Mammary microvascular endothelial cell (primary cell): ENCODE data around the genes DUOXA1 and C15orf48.

DNA sequence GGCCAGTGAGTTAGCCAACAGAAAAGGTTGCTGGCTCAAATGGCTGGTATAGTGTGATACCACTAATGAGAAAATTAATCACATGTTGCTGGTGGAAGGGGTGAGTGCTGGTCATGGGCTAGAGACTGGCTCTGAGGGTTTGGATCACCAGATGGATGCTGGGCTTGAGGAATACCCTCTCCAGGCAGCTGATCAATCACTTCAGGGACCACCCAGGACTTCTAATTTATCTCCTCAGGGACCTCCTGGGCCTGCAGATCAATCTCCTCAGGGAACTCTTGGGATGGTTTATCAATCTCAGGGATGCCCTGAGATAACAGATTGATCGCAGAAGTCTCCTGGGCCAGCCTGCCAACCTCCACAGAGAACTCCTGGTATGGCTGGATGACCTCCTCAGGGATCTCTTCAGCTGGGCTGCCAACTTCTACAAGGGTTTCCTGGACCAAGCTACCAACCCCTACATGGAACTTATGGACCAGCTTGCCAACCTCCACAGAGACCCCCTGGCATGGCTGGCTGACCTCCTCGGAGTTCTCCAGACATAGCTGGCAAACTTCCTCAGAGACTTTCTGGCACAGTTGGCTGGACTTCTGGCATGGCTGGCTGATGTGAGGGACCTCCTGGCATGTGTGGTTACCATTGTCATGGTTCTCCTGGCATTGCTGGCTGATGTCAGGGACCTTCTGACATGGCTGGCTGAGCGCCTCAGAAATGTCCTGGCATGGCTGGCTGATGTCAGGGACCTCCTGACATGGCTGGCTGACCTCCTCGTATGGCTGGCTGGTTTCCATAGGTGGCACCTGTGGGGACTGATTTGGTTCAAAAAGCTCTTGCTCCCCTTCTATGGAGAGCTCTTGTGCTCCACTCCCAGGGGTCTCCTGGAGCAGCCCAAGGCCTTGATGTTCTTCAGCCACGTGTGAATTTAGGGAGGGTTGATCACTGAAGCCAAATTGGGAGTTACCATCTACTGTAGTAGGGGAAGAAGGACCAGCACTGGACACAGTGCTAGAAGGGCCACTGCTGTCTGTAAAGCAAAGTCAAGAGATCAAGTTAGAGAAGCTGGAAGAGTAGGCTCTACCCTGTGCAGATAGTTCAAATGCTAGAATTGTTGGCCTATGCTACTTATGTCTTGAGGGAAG is 17.4 kb downstream of the MAP1A start:
- RAMPAGE, long total RNA, result no peak

DNA sequence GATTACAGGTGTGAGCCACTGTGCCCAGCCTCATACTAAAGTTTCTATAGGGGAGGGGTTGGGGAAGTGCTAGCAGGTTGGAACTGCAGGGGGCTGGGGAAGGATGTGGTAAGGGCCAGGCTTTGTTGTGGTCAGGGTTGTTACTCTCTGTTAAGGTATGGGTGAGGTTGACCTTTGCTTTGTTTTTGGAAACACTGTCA is 150.2 kb downstream of the WDR76 start:
- RAMPAGE, long total RNA, result no peak

- RAMPAGE, long total RNA, result no peak
Observed at GRCh38 chr15:44426678-44426953, 813 bp upstream of the CTDSPL2 start.

GRCh38 chr15:44536282-44536959 is 526 bp upstream of the EIF3J start:
- RAMPAGE, long total RNA, result no peak

GRCh38 chr15:44683175-44683769 is 19.8 kb upstream of the SPG11 start:
- RAMPAGE, long total RNA, result no peak

- RAMPAGE, long total RNA, result no peak
Observed at GRCh38 chr15:44715034-44715343, 3.7 kb downstream of the B2M start.

- RAMPAGE, long total RNA, result no peak
Observed at GRCh38 chr15:44726016-44726987, 10.0 kb upstream of the TRIM69 start.

GRCh38 chr15:44728565-44728960 is 7.8 kb upstream of the TRIM69 start:
- RAMPAGE, long total RNA, result no peak

- RAMPAGE, long total RNA, result no peak
Observed at GRCh38 chr15:44735371-44736151, 767 bp upstream of the TRIM69 start.

- RAMPAGE, long total RNA, result no peak
Observed at GRCh38 chr15:45125329-45126206, 4.1 kb downstream of the DUOXA1 start.

DNA sequence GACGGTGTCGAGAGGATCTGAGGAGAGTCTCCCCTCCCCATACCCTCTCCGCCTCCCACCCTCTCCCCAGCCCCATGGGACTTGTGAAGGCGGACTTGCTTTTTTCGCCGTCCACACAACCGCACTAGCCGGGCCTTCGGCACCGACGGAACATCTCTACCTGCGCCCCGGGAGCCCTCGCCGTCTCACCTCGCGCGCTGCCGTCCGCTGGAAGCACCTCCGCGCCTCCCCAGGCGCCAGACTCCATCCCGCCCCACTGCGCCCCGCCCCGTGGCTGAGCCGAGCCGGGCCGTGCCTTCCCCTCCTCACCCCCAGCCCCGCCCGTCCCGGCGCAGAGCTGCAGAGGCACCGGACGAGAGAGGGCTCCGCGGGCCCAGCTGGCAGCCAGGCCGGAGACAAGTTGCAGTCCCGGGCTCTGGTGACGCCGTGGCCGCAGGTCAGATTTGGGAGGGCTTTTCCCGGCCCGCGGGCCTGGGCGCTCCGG is at the start of gene DUOXA1:
DUOXA1 (minus strand) TSS at position 217 of the 484 bp plus-strand sequence.
- RAMPAGE, long total RNA, result no peak

- RAMPAGE, long total RNA, result no peak
Observed at GRCh38 chr15:45131741-45132160, 2.0 kb downstream of the DUOX1 start.

DNA sequence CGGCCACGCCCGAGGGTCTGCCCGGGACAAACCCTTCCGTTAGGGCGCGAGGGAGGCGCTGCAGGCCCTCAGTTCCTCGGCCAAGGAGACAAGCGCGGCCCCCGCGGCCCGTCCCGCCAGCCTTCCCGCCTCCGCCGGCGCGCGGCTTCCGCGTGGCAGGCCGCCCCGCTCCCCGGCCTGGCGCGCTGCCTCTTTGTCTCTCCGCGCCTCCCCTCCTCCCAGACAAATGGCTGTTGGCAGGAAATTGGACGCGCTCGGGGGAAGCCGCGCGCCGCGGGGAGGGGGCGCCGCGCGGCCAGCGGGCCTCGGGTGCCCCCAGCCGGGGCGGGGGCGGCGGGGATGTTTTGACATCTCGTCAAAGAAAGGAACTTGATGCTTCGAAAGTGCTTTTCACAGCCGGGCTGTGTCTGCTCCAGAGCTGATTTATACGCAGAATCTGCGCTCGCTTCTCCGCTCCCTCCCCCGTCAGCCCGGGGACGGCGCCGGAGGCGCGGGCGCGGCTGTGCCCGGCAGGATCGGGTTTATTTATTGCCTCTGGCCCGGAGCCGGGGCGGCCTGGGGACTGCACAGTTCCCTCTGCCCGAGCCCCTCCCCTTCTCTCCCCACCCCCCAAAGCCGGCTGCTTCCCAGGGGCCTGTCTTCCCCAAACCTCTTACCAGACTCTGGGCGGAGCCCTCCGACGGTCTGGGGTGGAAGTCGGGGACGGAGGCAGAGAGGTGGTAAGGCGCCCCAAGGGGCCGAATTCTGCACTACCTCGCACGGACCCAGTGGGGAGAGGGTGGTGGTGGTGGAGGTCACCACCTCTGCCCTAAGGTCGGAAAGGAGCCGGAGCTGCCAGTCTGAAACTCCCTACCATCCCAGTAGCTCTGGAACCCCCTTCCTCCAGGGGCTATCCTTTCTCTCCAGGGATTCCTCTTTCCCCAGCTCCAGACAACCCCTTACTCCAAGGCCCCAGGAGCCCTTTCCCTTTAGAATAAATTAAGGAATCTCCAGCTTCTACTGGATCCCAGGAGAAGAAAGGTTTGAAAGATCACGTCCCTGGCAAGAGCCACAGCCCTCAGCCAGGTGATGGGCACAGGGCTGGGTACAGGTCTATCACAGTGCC is 20.6 kb downstream of the SHF start:
- RAMPAGE, long total RNA, result start-site peak on the minus strand centred at position 700 of the sequence, 38 bp wide, 21 and 9 reads in 2 replicates

DNA sequence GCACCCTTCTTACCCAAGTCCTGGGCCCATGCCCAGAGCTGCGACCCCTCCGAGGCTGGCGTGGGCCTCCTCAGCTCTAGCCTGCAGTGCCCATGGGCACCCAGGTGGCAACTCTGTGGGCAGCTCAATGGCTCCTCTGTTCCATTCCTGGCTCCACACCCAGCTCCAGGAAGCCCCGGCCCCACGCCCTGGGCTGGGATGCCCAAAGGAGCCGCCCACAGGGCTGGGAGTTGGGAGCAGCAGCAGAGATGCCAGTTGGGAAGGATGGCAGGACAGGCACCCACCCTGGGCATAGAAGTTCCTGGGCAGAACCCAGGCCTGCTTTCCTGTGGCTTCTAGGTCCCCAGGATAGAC is 6.7 kb downstream of the SHF start:
- RAMPAGE, long total RNA, result no peak

GRCh38 chr15:45314435-45314943 is 62.5 kb downstream of the SLC28A2 start:
- RAMPAGE, long total RNA, result no peak

GRCh38 chr15:45403124-45404069 is 1.3 kb downstream of the SPATA5L1 start:
- RAMPAGE, long total RNA, result no peak

DNA sequence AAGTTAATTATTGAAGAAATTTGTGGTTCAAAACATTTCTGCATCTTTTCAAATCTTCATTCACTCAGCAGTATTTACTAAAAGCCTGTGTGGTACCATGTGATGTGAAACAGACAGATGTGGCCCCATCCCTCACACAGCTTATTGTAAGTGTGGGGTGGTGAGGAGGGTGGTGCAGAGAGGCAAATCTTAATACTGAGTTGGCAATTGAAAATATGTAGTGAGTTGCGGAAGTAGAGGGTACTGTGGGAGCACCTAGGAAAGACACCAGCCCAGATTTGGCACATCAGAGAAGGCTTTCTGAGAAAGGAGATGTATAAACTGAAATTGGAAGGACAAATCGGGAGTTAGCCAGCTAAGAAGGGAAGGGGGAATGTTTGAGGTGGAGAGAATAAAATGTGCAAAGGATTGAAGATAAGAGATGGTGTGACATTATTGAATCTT is 11.7 kb upstream of the C15orf48 start:
- RAMPAGE, long total RNA, result no peak

GRCh38 chr15:45430179-45430945 is at the start of gene C15orf48:
TSS of gene C15orf48 (plus strand) at chr15:45430610.
- RAMPAGE, long total RNA, result no peak

DNA sequence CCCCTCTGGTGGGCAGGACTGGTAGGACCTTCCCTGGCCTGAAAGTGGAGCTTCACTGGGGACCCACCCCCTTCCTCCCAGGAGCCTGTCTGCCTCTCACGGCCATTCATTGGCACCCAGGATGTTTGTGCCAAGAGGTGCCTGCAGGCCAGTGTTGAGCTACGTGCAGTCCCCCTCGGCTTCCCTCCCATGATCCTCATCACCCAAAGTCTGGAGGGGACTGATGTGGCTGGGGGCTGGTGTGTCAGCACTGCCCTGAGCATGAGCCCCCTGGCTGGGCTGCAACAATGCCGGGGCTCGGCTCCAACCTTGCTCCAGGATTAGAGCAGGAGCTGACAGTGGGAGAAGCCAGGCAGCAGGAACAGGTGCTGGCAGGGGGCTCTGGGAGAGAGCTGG is 13.0 kb upstream of the BLOC1S6 start:
- RAMPAGE, long total RNA, result no peak

- RAMPAGE, long total RNA, result no peak
Observed at GRCh38 chr15:45640479-45641052, 5.7 kb downstream of the SQOR start.